Skeletal muscle tissue (tissue), 7 donors: ENCODE measurements around the gene CMTM8.

DNA sequence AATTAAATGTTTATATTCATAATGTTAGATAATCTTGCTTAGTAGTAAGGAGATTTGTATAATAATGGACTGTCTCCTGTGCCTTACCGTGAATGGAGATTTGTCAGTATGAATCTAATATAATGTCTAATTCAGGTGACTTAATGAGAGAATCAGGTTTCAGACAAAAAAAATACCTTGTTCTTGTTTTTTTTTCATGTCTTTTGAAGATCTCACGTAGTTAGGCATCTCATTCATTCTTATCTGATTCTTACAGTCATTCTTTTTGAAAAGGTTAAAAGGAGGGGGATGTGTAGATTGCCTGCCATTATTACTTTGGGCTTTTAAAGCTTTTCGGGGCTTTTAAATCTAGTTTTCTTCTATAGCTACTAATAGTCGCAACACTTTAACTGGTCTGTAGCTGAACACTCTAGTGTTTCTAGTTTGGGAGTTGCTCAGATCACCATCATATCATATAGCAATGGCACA, 3.2 kb downstream of the STT3B start:
- PRO-cap, 3 experiments = no peak in any of the 3 experiments
- RAMPAGE, long total RNA = no peak
- RRBS, 2 experiments = no CpG with 5 or more reads among the region's 4 CpGs

DNA sequence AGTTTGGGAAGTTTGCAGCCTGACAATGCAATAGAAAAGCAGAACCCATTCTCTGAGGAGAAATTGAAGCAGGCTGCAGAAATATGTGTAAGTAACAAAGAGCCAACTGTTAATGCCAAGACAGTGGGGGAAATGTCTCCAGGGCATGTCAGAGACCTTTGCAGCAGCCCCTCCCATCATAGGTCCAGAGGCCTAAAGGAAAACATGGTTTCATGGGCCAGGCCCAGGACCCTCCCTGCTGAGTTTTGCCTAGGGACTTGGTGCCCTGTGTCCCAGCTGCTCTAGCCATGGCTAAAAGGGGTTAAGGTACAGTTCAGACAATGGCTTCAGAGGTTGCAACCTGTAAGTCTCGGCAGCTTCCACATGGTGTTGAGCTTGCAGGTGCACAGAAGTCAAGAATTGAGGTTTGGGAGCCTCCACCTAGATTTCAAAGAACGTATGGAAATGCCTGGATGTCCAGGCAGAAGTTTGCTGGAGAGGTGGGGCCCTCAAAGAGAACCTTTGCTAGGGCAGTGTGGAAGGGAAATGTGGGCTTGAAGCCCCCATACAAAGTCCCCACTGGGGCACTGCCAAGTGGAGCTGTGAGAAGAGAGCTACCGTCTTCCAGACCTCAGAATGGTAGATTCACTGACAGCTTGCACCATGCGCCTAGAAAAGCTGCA, 73.6 kb downstream of the STT3B start:
- PRO-cap, 3 experiments = no peak in any of the 3 experiments
- RAMPAGE, long total RNA = no peak
- RRBS, 2 experiments = no CpG with 5 or more reads among the region's 4 CpGs

- PRO-cap, 3 experiments = no peak in any of the 3 experiments
- RAMPAGE, long total RNA = no peak
Observed at GRCh38 chr3:31654576-31654775, 121.8 kb downstream of the STT3B start.

DNA sequence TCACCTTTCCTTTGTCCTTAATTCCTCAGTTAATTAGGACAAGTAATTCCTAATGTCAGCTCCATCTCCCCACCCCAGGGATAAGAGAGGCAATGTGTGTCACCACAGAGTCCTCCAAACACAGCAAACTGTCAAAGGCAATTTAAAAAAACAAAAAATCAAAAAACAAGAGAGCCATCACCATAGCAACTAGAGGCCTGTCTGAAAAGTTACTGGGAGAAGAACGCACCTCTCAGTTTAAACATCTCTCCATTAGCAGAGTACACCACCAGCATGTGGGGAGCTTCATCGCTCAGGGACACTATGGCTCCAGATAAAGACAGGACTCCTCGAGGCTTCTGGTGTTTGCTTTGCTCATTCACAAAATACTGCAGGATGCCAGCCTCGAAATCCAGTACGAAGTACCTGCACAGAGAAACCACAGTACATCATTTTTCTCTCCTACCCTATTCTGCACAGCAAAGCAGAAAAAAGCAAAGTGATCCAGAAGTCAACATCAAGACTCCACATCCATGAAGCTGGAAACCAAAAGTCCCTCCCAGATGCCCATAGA, 101.6 kb downstream of the OSBPL10 start:
- PRO-cap, 3 experiments = no peak in any of the 3 experiments
- RAMPAGE, long total RNA = no peak
- RRBS, 2 experiments = no CpG with 5 or more reads among the region's 5 CpGs

DNA sequence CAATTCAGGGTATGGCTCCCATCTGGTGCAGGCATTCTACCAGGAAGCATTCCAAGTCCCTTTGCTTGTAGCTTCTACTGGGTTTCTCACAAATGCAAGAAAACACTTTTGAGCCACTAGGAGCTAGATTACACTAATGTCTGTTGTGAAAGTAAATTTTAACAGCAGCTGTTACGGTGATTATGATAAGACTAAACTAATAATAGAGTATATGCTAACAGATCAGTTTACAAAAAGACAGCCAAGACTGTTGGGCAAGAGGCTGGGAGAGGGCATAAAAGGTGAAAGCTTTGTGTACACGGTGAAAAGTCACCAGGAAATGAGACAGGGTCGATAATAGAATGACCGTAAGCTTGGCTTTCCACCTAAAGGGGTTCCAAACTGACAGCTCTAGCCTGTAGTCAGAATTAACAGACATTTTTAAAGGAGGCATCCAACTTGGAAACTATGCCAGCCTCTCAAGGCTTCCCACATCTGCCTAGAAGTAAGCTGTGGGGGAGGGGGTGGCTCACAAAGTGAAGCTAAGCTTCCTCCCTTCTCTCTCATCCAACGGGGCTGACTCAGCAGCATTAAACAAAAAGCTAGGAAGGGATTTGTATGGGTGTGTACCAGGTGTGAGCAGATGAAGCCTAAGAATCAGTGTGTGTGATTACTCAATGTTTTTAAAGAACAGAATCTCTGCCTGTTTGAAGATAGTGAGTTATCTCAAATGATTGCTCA, 61.1 kb upstream of the GPD1L start:
- PRO-cap, 3 experiments = peak in 1 of 3 experiments; most common plus-strand start position 270 of the sequence (in 1)
- RAMPAGE, long total RNA = no peak
- RRBS, 2 experiments = no CpG with 5 or more reads among the region's 5 CpGs

GRCh38 chr3:32120418-32120756, 14.0 kb downstream of the GPD1L start:
- PRO-cap, 3 experiments = no peak in any of the 3 experiments
- RAMPAGE, long total RNA = no peak
- RRBS, 2 experiments = no CpG with 5 or more reads among the region's 3 CpGs

DNA sequence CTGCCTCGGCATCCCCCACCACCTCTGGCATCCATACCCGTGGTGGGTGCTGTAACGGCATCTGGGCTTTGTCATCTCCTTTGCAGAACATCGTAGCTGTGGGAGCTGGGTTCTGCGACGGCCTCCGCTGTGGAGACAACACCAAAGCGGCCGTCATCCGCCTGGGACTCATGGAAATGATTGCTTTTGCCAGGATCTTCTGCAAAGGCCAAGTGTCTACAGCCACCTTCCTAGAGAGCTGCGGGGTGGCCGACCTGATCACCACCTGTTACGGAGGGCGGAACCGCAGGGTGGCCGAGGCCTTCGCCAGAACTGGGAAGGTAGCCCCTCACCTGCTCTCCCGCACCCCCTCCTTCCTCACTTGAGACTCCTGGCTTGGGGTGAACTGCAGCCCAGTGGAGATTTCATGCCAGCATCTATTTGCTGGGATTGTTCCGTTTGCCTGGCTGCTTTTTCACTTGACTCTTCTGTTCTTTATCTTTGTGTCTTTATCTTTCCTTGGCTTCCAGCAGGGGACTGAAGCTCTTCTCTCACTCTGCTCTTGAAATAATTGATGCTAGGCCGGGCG, 52.5 kb downstream of the GPD1L start:
- PRO-cap, 3 experiments = no peak in any of the 3 experiments
- RAMPAGE, long total RNA = no peak
- RRBS, 2 experiments = no CpG with 5 or more reads among the region's 21 CpGs

- PRO-cap, 3 experiments = no peak in any of the 3 experiments
- RAMPAGE, long total RNA = no peak
- RRBS, 2 experiments = no CpG with 5 or more reads among the region's 7 CpGs
Observed at GRCh38 chr3:32216109-32216619, 22.3 kb upstream of the CMTM8 start.

- PRO-cap, 3 experiments = peak in 2 of 3 experiments; most common plus-strand start chr3:32238682 (in 1); most common minus-strand start chr3:32238562 (in 2)
- RAMPAGE, long total RNA = no peak
- RRBS, 2 experiments = 2 to 3% methylated on average over 33 to 35 of the region's 92 CpGs
Observed at GRCh38 chr3:32238428-32239211, at the start of gene CMTM8. CMTM8 (plus strand) TSS chr3:32238680.

DNA sequence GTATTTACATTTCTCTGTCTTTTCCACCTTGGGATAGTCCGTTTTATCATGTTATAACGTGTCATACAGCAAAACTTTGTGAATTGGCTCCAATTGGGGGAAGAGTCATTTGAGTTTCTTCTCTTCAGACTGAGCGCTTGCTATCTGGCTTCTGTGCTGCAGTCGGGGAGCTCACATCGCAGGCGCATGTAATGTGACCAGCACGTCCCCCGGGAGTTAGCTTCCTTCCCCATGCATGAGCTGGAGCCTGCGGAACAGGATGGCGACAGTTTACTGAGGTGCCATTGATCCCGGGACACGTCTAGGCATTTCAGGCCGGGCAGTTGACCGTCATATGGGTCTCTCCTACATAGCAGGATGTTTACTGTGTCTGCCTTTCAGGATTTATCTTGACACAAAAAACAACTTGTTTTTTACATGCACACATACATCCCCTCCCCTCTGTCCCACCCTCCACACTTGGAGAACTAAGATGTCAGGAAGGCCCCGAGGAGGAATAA, 44.8 kb downstream of the CMTM8 start:
- PRO-cap, 3 experiments = no peak in any of the 3 experiments
- RAMPAGE, long total RNA = no peak
- RRBS, 2 experiments = 25 to 32% methylated on average over 3 of the region's 15 CpGs

DNA sequence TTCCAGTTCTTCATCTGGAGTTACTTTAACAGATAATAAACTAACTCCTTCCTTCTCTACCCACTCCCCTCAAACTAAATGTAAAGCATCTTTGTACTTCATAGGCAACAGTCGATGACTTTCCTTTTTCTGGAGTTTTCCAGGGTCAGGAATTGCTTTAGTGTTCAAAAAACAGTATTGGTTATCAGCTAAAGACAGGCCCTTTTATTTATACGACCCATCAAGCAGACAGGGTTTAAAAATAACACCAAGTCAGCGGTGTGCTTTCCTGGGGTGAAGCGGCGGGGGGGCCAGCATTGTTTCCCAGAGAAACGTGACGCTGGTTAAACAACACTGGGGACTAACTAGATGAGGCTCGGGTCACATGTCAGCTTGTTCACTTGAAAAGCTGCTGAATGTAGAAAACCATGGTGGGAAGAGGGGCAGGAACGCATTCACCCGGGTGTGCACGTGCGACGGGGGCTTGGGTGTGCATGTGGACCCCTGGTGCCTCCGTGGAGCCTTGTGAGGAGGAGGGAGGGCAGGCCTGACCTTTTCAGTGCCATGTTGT, 70.7 kb upstream of the CMTM7 start:
- PRO-cap, 3 experiments = no peak in any of the 3 experiments
- RAMPAGE, long total RNA = no peak
- RRBS, 2 experiments = no CpG with 5 or more reads among the region's 14 CpGs

GRCh38 chr3:32380105-32380396, 11.6 kb upstream of the CMTM7 start:
- PRO-cap, 3 experiments = no peak in any of the 3 experiments
- RAMPAGE, long total RNA = no peak
- RRBS, 2 experiments = no CpG with 5 or more reads among the region's 5 CpGs

DNA sequence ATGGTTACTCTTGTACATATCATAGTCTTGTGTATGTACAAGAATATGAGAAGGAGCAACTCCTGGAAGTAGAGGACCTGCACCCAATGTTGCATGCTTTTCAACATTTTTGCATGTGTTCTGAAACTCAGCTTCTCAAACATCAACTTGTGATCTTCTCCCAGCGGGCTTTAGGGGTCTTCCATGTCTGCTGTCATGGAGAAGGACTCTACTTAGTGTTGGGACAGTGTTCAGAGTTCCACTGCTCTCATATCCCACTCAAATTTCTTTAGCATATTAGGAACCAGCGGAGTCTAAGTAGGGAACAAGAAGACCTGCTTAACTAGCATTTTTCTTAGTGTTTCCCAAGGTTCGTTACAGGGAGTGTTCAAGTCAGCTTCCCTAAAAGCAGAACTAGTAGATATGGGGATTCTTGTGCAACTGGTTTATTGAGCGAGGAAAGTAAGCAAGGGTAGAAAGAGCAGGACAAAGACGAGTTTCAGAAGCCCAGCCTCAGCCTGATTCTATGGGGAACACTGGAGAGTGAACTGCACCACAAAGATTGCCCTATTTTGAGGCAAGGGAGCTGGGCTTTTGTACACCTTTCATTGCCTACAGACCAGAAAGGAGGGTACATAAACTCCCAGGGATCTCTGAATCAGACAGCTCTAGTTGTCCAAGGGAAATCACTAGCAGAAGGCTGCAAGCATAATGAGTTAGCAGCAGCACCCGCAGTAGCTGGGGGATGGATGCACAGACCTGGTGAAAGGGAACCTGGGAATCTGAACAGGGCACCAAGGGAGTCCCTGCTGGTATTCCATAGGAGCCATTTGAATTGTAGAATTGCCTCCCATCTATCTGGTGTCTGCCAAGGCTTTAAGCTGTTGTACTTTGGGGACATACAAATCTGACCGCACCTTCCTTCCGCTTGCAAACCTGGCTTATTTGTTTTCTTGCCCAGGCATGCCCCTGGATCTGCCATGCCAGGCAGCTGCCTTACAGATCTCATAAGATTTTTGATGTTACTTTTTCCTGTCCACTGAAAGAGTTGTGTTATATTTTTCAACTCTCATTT, 15.0 kb downstream of the CMTM7 start:
- PRO-cap, 3 experiments = no peak in any of the 3 experiments
- RAMPAGE, long total RNA = no peak
- RRBS, 2 experiments = no CpG with 5 or more reads among the region's 8 CpGs

- PRO-cap, 3 experiments = no peak in any of the 3 experiments
- RAMPAGE, long total RNA = no peak
- RRBS, 2 experiments = no CpG with 5 or more reads among the region's 12 CpGs
Observed at GRCh38 chr3:32843426-32843970, 25.7 kb downstream of the TRIM71 start.

GRCh38 chr3:32868791-32869080, 50.9 kb downstream of the TRIM71 start:
- PRO-cap, 3 experiments = no peak in any of the 3 experiments
- RAMPAGE, long total RNA = no peak
- RRBS, 2 experiments = no CpG with 5 or more reads among the region's 3 CpGs

DNA sequence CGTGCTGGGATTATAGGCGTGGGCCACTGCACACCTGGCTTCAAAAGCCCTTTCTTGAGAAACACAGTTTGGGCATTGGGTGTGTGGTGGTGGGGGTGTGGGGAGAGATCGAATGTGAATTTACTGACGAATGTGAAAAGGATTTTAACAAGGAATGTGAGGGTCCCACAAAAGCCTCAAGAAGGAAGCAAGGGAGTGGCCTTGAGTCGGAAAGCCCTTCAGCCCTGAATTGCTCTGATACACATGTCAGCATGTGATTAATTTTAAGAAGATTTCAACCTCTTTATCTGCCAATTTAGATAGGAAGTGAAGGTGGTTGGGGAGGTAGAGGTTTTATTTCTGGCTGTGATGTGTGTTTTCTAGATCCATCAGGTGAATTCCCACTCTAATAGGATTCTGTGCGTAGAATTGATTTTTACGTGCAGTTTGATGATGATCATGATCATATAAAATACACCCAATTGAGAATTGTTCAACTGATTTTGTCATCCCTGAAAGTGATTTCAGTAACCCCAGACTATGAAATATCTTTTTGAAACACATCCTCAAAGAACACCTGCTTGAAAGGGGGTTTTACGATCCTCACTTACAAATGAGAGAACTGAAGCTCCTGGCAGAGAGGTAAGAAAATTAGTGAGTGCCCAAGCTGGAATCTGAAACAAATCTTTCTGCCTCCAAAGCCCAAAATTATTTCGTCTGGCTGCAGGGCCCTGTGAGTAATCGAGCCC, 1.2 kb downstream of the CCR4 start:
- PRO-cap, 3 experiments = no peak in any of the 3 experiments
- RAMPAGE, long total RNA = no peak
- RRBS, 2 experiments = no CpG with 5 or more reads among the region's 10 CpGs

GRCh38 chr3:33000993-33001591, 49.6 kb downstream of the CCR4 start:
- PRO-cap, 3 experiments = no peak in any of the 3 experiments
- RAMPAGE, long total RNA = no peak
- RRBS, 2 experiments = no CpG with 5 or more reads among the region's 5 CpGs

DNA sequence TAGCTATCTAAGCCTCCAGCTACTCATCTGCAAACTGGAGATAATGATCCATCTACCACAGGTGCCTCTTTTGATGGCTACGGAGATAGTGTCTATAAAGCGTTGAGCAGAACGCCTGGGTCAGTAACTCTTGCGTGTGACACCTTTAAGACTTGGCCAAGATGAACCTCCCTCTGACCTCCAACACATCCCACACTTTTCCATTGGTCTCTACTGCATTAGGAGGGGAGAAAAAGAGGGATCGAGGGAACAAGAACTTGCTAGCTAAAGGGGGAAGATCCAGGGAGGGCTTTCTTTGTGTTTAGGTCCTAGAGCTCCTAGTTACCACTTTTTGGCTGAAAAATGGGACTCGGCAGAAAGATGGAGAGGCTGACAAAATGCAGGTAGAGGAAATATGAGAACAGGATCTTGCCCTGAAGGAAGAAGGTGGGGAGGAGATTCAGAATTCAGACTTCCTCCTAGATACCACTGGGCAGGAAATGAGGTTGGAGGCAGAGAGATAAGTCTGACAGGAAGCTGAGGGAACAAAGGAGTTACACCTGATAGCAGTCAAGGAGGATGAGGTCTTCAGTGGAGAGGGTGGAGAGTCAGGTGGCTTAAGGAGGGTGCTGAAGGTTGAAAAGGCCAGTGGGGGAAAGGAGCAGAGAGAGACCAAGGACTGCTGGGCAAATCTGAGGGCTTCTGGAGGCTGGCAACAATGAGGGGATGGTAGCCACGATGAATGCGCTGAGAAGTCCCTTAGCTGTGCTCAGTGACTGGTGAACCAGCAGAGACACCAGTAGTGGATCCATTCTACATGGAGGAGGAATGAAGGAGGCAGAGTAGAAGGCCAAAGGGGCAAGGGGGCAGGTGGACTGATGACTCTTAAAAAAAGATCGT, 56.8 kb downstream of the CCR4 start:
- PRO-cap, 3 experiments = no peak in any of the 3 experiments
- RAMPAGE, long total RNA = no peak
- RRBS, 2 experiments = no CpG with 5 or more reads among the region's 9 CpGs

DNA sequence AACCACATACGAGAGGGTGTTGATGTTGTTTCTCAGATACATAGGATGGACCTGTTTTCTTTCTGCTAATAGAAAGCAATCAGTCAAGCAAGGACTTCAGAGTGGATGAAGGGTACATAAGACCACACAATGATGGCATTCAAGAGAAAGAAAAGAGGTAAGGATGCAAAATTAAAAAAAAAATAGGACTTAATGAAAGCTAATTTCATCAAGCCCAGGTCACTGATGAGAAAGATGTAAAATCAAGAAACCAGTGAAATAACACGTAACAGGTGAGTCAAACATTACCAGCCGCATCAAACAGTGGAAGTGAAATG, 6.2 kb downstream of the GLB1 start:
- PRO-cap, 3 experiments = no peak in any of the 3 experiments
- RAMPAGE, long total RNA = no peak
- RRBS, 2 experiments = no CpG with 5 or more reads among the region's 3 CpGs

- PRO-cap, 3 experiments = no peak in any of the 3 experiments
- RAMPAGE, long total RNA = no peak
- RRBS, 2 experiments = 88 to 93% methylated on average over 2 of the region's 7 CpGs
Observed at GRCh38 chr3:33153474-33154133, 39.8 kb downstream of the CRTAP start.